Anterior vena cava (tissue), 1 donor: ENCODE measurements around a stretch of chr19.

GRCh38 chr19:281060-281631 lies 10.1 kb downstream of the PLPP2 start:
- PRO-cap, result no peak

GRCh38 chr19:294449-294958 lies 3.3 kb upstream of the PLPP2 start:
- PRO-cap, result no peak

GRCh38 chr19:401848-402393 lies 7.0 kb downstream of the C2CD4C start:
- PRO-cap, result no peak

DNA sequence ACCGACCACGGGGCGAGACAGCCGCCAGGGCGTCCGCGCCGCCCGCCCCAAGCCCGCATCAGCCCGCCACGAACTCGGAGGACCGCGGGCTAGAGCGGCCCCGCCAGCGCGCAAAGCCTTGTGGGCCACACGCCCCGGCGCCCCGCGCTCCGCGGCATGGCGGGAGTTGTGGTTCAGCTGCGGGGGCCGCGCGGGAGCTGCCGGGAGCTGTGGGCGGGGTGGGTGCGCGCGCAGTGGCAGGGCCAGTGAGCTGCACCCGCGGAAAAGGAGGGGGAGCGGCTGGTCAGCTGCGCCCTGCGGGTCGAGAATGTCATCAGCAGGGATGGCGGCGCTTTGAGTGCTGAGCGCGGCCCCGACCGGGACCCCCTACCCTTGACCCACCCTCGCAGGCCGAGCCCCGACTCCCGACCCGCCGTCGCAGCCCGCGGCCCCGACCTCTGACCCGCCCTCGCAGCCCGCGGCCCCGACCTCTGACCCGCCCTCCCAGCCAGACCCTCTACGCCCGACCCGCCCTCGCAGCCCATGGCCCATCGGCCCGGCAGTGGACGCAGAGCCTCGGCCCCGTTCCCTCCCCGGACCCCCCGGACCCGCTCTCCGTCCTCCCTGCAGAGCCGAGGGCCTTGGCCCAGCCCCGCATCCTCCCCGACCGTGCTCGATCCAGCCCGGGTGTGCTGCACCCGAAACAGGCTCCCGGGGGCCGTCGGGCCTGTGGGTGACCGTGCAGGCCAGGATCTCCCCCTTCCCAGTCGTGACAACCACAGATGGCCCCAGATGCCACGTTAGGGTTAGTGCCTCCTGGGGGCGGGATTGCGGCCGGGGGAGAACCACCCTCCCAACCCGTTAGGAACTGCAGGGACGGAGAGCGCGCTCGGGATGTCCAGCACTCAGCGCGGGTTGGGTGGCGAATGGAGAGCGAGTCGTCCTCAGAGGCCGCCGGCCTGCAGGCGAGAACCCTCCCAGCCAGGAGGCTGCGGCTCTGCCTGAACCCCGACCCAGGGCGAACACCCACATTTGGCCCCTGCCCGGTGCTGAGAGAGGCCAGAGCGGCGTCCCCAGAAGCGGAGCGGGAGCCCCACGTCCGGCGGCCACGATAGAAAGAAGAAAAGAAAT lies 7.0 kb upstream of the MADCAM1 start:
- PRO-cap, result bidirectional peak, plus-strand start at position 261 of the sequence, minus-strand start at position 65 of the sequence

- PRO-cap, result no peak
These were observed 4.6 kb upstream of the GZMM start for GRCh38 chr19:538979-539853.

DNA sequence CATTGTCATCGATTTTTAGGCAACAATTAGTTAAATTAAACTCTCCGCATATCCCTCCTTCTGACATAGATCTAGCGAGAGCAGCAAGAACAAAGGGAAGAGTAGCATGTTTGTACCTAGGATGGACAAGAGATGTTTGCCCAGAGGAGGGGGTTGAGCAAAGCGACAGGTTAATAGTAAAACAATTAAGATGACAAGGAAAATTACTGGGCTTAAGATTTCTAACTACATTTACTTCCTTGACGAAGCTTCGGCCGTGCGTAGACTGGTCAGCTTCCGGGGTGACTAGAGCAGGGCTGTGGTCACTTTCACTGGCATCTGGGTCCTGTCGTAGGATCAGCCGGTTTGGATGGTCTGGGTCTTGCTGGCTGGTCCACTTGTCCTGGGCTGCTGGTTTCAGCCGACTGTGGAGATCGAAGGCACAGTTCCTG lies 5.2 kb upstream of the BSG start:
- PRO-cap, result no peak

DNA sequence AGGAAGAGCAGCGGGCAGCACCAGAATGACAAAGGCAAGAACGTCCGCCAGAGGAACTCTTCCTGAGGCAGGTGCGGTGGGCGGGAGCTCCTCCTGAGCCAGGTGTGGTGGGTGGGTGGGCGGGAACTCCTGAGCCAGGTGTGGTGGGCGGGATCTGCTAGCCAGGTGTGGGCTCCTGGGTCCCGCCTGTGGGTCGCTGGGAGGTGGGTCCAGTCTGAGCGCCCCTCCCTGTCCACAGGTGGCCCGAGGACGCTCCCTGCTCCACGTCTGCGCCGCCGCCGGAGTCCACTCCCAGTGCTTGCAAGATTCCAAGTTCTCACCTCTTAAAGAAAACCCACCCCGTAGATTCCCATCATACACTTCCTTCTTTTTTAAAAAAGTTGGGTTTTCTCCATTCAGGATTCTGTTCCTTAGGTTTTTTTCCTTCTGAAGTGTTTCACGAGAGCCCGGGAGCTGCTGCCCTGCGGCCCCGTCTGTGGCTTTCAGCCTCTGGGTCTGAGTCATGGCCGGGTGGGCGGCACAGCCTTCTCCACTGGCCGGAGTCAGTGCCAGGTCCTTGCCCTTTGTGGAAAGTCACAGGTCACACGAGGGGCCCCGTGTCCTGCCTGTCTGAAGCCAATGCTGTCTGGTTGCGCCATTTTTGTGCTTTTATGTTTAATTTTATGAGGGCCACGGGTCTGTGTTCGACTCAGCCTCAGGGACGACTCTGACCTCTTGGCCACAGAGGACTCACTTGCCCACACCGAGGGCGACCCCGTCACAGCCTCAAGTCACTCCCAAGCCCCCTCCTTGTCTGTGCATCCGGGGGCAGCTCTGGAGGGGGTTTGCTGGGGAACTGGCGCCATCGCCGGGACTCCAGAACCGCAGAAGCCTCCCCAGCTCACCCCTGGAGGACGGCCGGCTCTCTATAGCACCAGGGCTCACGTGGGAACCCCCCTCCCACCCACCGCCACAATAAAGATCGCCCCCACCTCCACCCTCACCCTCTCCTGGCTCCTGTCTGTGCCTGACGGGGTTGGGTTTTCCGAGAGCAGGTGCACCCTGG lies 6.8 kb upstream of the HCN2 start:
- PRO-cap, result no peak

DNA sequence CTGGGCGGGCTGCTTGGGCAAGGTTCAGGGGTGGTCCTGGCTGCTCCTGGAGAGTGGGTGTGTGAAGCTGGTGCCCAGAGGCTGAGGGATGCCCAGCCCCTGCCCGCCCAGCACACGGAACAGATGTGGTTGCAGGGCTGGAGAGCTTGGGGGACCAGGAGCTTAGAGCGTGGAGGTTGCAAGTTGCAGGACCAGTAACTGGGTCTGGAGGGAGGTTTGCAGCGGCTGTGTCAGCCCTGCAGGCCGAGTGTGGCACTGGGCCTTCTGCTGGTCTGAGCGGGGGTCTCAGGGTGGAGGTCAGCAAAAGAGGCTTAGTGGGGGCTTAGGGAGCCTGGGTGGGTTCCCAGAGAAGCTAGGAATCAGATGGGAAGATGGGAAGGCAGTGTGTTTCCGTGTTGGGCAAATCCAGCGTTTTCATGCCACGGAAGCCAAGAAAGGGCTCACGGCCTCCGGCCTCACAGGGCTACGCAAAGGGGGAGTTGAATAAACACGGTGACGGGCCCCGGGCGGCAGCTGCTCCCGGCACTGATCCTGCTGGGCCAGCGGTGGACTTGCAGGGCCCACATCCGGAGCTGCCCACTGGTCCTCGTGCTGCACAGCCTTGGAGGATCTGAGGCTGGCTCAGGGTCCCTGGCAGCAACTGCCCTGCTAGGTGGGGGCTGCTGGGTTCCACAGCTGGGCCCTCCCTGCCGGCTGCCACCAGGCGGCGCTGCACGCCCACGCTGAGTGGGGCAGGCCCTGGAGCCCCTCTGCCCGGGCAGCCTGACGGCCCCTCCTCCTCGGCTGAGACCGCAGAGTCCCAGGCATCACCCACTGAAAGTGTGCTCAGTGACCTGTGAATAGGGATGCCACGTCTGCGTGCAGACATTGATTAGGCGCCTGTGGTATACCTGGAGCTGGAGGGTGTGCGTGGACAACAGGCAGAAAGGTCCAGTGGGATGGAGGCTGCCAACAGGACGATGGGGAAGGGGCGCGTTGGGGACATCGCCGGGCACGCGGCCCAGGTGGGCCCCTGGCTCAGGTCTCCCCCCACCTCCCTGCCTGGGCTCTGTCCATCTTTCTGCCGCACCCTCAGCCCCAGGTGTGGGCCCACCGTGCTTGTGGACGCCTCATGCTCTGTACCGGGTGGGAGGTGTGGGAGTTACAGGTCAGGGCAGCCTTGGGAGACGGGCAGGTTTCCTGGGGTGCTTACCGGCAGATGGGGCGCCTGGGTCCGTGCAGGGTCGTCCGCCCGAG lies 5.4 kb upstream of the HCN2 start:
- PRO-cap, result no peak

DNA sequence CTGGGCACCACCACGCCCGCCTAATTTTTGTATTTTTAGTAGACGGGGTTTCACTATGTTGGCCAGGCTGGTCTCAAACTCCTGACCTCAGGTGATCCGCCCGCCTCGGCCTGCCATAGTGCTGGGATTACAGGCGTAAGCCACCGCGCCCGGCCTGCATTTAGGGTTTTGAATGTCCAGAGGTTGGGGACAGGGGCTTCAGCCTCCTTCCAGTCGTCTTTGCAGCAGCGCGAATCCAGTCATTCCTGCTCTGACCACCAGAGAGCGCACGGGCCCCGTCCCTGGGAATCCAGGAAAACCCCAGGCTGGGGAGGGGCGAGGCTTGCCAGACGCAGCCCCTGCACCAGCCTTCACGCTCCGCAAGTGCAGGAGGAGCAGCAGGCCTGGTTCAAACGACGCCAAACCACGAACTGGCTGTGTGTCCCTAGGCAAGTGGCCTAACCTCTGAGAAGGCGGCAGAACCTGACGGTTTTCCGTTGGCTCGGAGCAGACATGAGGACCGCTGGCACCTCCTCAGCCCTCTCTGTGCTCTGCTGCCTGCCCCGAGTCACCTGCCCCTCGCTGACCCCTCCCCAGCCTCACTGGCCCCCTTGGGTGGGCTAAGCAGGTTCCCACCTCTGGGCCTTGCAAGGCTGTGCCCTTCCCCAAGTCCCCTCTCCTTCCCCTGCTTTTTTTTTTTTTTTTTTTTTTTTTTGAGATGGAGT lies 1.9 kb upstream of the RNF126 start:
- PRO-cap, result no peak

DNA sequence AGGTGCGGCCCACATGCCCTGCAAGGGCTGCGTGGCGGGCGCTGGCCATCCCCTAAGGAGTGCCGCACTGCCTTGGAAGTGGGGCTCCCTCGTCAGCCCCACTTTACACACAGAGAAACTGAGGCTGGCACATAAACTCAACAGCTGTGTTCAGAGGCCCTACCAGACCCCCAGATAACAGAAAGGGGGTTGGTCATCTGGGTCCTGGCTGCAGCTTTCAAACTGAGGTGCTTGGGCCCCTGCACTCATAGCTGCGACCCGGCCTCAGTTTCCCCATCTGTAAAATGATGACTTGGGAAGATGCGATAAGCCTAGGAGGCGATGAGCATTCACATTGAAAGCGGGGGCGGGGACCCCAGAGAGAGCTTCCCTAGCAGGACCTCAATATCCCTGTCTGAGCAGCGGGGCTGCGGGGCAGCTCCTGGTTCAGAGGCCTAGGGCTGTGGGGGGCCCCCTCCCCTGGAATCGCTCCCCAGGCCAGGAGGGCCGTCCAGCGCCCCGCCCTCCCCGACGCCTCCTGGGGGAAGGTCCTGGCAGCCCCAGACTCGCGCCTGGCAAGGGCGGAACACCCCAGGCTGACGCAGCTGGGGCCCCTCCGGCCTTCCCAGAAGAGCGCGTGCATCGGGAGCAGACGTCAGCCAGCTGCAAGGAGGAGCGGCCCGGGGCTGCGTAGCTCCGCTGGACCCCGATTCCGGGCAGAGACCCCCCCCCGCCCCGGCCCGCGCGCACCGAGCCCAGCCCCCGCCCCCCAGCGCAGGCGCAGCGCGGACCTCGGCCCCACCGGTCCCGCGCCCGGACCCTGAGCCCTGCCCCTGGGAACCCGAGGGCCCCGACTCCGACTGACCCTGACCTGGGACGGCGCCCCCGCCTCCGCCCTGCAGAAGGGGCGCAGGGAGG lies 3.4 kb downstream of the FSTL3 start:
- PRO-cap, result bidirectional peak, plus-strand start at position 607 of the sequence, minus-strand start at position 519 of the sequence

- PRO-cap, result no peak
These were observed 10.7 kb upstream of the MISP start for GRCh38 chr19:739955-740965.

- PRO-cap, result no peak
These were observed 7.6 kb upstream of the MISP start for GRCh38 chr19:743154-743848.

- PRO-cap, result no peak
These were observed 2.8 kb upstream of the MISP start for GRCh38 chr19:748022-748586.

GRCh38 chr19:814621-815618 lies 6.8 kb downstream of the PLPPR3 start:
- PRO-cap, result no peak

DNA sequence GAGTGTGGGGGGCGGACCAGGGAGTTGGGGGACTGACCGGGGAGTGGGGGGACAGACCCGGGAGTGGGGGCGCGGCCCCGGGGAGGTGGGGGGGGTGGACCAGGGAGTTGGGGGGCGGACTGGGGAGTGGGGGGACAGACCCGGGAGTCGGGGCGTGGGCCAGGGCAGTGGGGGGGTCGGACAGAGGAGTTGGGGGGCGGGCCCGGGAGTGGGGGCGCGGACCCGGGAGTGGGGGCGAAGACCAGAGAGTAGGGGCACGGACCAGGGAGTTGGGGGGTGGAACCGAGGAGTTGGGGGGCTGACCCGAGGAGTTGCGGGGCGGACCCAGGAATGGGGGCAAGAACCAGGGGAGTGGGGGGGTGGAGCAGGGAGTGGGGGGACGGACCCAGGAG lies 861 bp downstream of the R3HDM4 start:
- PRO-cap, result no peak

DNA sequence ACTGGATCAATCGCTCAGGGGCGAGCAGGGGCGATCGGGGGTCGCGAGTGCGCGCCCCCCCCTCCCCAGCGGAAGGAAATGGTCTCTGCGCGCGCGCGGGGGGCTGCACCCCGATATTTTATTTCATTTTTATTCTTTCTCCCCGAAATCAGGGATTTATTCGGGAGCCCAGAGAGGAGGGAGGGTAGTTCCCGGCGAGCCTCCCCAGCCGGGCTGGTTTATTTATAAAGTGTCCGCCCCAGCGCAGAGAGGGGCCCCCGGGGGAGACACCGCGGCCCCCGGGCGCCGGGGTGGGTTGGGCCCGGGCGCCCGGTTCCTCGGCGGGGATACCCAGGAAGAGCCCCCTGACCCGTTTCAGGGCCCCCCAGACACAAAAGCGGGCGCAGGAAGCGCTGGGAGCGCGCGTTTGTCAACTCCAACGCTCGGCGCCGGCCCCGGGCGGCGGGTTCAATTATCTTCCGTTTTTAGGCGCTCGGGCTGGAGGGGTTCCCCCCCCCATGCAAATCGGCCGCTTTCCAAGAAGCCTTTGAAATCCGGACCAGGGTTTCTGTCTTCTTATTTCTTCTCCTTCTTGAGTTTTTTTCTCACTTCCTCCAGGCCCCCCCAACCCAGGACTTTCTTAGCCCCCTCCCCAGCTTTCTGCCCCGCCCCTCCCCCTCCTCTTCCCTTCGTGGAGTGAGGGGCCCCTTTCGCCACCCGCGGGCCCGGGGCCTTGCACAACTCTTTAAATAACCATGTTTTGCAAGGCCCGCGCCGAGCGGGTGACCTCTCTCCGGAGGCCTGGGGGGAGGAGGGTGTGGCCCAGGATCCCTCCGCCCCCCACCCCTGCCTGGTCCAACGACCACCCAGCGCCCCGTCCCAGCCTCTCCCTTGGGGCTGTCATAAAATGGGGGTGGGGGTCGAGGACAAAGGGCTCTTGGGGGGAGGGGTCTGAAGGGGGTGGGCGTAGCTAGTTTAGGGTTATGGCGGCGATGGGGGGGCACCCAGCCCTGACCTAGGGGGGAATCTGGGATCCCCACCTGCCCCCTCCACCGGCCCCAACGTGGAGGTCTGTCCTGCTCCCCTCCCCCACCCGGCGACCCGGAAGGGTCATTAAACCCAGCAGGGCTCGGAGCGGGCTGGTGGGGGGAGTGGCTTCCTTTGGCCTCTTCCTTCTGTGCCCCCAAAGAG lies 946 bp downstream of the ARID3A start:
- PRO-cap, result bidirectional peak, plus-strand start at position 751 of the sequence, minus-strand start at position 700 of the sequence

DNA sequence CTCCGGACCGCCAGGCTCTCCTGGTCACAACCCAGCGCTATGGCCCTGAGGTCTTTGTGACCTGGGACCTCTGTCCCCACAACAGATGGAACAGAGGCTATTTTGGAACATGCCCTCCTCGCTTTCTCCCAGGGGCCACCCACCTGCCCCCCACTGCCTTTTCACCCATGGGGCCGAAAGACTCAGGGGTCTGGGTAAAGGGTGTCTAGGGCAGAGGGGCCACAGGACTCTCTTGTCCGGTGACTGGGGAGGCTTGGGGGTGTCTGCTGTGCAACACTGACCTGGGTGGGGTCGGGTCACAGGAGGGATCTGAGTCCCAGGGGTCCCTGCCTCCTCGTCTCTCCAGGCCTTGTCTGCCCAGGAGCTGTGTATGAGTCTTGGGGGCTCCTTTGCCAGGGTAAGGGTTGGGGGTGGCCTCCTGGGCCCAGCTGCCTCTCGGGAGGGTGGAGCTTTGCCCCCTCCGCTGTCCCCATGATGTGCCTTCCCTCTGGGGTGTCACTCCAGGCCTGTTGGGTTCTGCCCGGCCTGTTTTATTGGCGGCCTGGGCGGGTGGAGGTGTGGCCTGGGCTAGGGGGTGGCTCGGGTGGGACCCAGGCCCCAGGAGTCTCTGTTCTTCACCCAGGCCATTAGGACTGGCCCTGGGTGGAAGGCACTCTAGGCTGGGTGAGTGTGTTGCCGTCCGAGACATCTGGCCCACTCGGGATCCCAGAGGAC lies 2.1 kb downstream of the ARID3A start:
- PRO-cap, result no peak

DNA sequence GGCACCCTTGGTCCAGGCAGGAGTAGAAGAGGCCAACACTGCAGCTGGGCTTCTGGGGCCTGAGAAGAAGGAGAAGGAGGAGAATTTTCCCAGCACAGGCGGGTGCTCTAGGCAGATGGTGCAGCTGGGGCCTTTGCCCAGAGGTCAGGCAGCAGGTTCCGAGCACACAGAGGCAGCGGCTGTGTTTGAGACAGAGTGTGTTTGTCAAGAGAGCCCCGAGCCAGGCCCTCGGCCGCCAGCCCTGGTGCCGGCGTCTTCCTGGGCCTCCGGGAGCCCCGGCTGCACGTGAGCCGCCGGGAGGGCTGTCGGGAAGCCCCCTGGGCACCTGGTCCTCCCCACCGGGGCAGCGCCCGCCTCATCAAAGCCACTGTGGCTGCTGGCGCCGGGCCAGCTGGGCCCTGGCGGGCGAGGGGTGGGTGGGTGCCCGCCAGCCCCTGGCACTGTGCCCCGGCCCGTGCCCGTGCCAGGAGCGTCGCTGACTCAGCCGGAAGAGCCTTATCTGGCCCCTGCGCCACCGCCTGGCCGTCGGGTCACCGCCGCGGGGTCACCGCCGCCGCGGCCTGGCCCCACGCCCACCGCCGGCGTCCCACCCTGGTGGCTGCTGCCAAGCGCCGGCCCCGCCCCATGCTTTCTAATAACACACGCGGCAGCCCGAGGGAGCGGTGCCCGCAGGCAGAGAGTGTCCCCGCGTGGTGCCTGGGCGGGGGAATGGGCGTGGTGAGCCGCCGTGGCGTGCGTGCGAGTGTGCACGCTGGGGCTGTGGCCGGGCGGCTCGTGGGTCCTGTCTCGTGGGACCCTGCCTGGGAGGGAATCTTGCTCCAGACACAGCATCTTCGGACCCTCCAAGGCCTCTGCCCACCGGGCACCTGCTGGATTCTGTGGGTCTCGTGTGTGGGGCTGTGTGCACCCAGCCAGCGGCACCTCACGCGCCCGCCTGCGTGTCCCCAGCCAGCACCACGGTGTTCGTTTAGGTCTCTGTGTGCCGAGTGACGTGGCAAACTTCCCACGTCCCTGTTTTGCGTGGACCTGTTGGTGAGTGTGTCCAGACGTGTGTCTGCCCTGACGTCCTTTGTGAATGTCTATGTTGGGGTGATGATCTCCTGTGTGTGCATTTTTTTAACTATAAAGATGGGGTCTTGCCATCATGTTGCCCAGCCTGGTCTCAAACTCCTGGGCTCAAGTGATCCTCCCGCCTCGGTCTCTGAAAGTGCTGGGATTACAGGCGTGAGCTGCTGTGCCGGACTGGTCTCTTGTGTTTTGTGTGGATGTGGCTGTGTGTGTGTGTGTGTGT lies 15.1 kb downstream of the ARID3A start:
- PRO-cap, result bidirectional peak, plus-strand start at position 760 of the sequence, minus-strand start at position 633 of the sequence

DNA sequence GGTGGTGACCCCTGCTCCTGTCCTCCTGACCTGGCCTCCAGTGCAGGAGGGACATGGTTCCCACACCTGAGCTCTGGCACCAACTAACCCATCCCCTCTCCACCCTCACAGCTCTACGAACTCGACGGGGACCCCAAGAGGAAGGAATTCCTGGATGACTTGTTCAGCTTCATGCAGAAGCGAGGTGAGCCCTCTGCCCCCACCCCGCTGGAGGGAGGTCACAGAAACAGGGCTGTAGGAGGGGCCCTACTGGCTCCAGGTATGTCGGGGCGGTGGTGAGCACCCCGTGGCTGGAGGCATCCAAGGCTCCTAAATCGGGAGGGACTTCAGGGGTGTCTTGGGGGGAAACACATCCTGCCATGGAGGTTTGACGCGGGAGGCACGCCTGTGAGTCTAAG lies 24.2 kb upstream of the WDR18 start:
- PRO-cap, result no peak

DNA sequence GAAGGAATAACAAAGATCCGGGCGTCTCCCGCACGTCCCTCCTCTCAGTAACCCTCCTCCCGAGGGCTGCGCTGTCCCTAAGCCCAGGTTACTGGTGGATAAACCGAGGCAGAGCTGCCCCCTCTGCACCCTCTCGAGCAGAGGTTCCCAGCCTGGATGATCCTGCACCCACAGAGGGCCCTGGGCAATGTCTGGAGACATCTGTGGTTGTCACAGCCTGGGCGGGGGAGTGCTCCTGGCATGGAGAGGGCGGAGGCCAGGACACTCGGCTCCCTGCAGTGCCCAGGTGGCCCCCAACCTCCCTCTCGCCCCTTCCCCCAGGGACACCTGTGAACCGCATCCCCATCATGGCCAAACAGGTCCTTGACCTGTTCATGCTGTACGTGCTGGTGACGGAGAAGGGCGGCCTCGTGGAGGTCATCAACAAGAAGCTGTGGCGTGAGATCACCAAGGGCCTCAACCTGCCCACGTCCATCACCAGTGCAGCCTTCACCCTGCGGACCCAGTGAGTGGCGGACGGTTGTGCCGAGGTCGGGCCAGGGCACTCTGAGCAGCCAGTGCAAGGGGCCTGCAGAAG lies 20.1 kb upstream of the WDR18 start:
- PRO-cap, result no peak